ENCODE data around the gene ERP44.

- RRBS, 2 experiments: no CpG with 5 or more reads among the region's 4 CpGs
Observed at GRCh38 chr9:98083672-98084101, 27.2 kb downstream of the NANS start.

DNA sequence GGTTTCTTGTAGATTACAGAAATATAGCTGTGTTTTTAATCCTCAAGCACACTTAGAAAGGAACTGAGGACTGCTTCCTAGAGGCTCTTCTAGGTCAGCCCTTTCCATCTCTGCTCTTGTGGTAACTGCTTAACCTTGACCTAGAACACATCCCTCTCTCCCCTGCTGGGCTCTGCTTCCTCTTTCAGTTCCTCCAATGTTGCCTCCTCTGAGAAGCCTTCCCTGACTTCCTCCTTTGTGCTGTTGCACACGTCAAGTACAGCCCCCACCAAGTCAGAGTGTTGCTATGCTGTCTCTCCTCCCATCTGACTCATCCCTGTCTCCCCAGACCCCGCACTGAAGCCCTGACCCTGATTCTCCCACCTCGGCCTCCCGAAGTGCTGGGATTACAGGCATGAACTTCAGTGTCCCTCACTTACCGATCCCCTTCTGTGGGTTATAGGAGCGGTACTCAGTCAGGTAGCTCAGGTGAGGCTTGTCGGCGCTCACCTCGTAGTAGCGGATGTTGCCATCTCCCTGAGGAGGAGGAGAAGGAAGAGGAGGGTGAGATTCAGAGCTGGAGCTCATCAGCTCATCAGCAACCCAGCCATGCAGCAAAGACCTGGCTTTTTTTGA, 10.5 kb upstream of the TRIM14 start:
- RRBS, 2 experiments: no CpG with 5 or more reads among the region's 10 CpGs

DNA sequence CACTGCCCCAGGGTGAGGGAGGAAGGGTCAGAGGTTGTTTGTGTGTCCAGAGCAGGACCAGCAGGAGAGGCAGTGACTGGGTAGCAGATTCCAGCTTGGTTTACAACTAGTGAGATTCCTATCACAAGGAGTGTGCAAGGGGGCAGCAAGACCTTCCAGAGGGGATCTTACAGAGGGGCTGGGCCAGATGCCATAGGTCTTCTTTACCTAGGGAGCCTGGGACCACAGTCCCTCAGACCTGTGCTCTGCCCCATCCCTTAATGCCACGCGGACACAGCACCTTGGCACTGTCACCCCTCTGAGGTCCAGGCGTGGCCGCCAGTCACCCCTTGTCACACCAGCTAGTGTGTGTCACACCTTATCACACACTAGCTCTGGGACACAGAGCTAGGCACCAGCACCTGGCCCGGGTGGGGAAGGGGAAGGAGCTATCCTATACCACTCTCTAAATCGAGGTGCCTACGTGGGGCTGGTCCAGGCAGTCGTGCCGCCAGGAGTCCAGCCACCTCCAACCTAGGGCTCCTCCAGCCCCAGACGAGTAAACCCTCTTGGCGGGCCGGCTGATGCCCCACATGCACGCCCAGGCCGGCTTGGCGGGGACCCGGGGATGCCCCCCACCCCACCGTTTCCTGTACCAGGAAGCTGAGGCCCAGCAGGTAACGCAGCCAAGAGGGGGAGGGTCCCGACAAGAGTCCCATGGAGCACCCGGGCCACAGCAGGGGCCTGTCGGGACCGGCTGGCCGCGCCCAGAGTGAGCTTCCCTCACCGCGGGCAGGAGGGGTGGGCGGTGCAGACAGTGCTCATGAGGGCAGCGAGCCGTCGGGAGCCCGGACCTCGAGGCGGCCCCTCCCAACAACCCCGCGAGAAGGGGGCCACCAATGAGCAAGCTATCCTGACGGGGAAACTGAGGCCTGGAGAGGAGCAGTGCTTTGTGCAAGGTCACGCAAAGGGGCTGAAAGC, 687 bp downstream of the CORO2A start:
- RRBS, 2 experiments: under 1 to 2% methylated on average over 12 of the region's 37 CpGs

DNA sequence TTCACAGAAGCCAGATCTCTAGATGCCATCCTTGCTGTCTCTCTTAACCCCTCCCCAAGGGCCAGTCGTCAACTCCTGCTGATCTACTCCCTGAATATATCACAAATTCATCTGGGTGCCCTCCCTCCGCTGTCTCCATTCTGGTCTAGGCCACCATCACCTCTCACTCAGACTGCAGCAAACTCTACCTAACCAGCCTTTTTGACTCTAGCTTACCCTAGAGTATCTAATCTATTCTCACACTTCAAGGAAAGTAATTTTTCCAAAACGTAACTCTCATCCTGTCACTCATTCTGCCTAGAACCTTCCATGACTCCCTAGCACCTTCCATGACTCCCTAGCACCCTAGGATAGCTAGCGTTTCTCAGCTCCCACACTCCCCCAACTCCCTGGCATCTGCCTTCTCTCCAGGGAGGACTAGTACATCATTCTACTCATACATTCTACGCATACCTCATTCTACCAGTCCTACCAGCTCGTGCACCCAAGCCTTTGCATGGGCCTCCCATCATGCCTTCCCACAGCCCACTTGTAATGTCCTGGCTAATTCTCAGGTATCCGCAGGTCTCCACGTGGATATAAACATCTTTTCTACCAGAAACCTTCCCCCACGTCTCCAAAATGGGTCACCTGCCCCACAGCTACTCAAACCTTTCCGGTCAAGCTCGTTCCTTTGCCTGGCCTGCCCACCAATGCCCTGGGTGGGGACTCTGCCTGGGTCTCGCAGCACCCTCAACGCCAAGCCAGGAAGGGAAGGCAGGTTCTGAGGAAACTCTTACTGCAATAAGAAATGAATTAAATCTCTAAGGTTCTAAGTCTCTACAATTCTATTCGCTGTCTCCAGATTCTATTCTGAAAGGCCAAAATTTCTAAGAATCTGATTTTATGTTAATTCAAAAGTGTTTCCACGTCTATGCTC, 1.0 kb downstream of the ANKS6 start:
- RRBS, 2 experiments: no CpG with 5 or more reads among the region's 15 CpGs

- RRBS, 2 experiments: no CpG with 5 or more reads among the region's 24 CpGs
Observed at GRCh38 chr9:98808334-98809278, 1.1 kb downstream of the GALNT12 start.

DNA sequence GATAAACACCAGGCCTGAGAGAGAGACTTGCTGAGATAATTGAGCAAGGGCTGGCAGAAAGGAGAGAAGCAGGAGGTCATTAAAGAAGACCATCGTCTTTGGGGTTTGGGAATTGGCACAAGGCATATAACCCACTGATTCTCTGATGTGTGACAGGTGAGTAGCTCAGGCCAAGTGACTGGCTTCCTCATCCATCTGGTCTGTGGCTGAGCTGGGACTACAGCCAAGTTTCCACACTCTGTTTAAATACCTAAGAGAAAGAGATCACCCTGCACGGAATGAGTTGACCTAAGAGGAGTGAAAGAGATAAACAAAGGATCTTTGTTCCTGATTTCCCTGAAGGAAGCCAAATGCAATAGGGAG, 40.8 kb downstream of the GALNT12 start:
- RRBS, 2 experiments: no CpG with 5 or more reads among the region's 2 CpGs

DNA sequence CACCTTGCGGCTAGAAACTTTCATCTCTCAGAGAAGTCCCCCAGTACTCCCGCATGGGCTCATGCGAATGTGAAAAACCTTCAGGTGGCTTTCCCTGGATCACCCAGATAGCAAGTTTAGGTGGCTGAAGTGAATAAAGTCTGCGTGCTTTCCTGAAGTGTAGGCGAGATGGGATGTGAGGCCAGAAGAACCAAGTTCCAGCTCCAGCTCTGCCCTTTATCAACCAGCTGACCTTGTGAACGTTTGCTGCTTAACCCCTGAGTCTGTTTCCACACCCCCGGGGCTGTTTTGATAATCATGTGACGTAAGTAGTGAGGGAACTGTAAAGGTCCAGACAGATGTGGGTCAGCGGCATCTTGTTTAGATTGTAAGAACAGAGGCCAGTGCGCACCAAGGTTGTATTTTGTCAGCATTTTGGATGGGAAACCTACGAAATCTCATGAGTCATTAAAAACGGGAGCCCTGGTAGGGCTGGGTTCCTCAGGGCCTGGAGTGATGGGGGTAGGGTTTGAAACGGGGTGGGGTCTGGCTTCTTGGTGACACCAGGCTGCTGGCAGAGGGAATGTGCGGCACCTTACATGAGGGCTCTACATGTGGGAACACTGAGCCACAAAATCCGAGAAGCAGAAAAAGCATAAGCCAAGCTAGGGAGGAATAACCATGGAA, 13.8 kb upstream of the COL15A1 start:
- RRBS, 2 experiments: no CpG with 5 or more reads among the region's 15 CpGs

- RRBS, 2 experiments: no CpG with 5 or more reads among the region's 1 CpG
Observed at GRCh38 chr9:98940410-98940667, 3.4 kb upstream of the COL15A1 start.

DNA sequence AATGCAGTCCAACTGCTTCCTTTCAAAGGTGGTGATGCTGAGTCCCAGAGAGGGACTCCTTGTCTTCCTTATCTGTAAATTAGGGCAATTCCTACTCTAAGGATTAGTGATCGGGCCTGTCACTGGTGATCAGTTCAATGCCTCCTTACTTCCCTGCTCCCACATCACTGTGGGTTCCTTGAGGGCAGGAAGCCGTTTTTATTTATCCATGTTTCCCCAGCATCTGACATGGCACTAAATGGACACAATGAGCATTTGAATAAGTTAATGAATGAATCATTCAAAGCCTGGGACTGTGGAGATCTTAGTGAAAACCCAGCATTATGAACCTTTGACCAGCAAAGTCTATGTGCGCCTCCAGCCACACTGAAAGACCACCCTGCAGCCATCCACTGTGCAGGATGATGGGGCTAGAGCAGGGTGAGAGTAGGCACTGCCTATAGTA, 11.5 kb downstream of the COL15A1 start:
- RRBS, 2 experiments: no CpG with 5 or more reads among the region's 3 CpGs

GRCh38 chr9:98958030-98958802, 14.5 kb downstream of the COL15A1 start:
- RRBS, 2 experiments: no CpG with 5 or more reads among the region's 13 CpGs

- RRBS, 2 experiments: no CpG with 5 or more reads among the region's 7 CpGs
Observed at GRCh38 chr9:98972642-98973303, 29.1 kb downstream of the COL15A1 start.

DNA sequence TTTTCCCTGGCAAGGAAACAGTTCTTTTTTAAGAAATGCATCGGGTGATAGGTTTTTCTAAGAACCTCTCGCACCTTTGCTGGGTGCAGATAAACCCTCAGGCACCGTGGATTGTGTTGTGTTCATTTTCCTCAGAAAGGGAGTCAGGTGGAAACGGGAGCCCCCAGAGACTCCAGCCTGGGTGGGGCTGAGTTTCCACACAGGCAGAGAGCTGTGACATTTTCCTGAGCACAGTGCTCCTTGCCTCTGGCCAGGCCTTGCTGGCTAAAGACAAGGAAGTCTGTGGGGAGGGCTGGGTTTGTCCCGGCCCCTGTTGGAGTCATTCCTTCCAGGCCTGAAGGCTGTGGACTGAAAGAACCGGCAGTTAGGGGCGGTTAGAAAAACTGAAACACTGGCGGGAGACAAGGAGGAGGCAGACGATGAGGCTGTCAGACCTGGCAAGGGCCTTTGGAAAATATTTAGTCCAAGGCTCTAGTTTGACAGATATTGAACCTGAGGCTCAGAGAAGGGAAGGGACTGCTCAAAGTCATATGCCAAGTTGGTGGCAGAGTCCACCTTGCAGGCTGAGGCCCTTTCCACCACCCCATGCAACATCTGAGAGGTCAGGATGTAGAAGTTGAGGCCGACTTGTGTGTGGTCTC, 29.9 kb downstream of the COL15A1 start:
- RRBS, 2 experiments: 86% methylated on average over 1 of the region's 10 CpGs; no CpG with 5 or more reads in 1 of the 2 experiments

- RRBS, 2 experiments: no CpG with 5 or more reads among the region's 6 CpGs
Observed at GRCh38 chr9:99119091-99119635, 14.2 kb downstream of the TGFBR1 start.

GRCh38 chr9:99120946-99121513, 16.1 kb downstream of the TGFBR1 start:
- RRBS, 2 experiments: no CpG with 5 or more reads among the region's 2 CpGs

DNA sequence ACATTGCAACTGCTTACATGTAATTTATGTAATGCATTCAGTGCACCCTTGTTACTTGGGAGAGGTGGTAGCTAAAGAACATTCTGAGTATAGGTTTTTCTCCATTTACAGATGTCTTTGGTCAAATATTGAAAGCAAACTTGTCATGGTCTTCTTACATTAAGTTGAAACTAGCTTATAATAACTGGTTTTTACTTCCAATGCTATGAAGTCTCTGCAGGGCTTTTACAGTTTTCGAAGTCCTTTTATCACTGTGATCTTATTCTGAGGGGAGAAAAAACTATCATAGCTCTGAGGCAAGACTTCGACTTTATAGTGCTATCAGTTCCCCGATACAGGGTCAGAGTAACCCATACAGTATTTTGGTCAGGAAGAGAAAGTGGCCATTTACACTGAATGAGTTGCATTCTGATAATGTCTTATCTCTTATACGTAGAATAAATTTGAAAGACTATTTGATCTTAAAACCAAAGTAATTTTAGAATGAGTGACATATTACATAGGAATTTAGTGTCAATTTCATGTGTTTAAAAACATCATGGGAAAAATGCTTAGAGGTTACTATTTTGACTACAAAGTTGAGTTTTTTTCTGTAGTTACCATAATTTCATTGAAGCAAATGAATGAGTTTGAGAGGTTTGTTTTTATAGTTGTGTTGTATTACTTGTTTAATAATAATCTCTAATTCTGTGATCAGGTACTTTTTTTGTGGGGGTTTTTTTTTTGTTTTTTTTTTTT, 45.9 kb downstream of the TGFBR1 start:
- RRBS, 2 experiments: no CpG with 5 or more reads among the region's 4 CpGs

GRCh38 chr9:99433396-99434190, 211.5 kb downstream of the SEC61B start:
- RRBS, 2 experiments: no CpG with 5 or more reads among the region's 5 CpGs

DNA sequence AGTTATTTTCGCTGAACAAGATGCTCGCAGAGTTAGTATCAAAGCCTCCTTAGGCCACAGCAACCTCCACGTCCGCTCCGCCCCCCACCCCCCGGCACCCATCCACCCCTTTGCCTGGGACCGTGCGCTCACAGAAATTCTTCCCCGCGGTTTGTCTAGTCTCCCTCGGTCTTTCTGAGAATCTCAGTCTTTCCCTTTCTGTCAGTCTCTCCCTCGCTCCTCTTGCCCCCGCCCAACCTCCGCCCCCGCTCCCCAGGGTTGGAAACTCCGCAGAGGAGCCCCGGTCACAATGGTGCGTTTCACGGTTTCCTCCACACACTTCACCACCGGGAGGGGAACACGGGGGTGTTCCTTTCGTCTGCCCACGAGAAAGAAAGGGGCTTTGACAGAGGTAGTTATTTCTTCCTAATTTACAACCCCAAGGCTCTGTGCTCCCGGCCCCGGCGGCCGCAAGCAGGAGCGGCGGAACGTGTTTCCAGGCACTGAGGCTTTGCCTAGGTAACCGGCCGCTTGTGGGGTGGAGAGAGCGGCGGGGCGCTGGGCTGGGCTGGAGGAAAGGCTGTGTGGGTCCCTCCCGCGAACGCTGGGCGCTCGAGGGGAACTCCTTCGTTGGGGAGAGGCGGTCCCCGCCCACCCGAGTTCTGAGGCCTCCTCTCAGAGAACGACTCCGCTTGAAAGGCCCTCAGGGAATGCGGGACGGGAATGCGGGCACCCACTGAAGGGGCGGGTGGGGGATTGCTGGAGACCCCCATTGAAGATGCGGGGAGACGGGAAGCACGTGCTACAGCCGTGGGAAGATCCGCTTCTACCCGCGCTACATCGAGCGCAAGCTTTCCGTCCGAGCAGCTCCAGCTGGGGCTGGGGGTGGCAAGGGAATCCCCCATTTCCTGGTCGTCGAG, 2.2 kb downstream of the NR4A3 start:
- RRBS, 2 experiments: 2% methylated on average over 7 of the region's 63 CpGs; no CpG with 5 or more reads in 1 of the 2 experiments

DNA sequence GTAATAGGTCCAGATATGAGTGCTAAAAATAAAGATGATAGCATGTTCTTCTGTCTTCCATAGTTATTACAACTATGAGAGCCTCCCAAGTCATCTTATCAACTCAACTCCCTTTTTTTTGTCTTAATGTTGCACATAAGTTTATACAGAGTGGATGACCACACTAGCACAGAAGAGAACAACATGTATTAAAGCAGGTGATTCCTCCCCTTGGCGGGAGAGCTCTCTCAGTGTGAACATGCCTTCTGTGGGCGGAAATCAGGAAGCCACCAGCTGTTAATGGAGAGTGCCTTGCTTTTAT, 40.1 kb upstream of the STX17 start:
- RRBS, 2 experiments: no CpG with 5 or more reads among the region's 2 CpGs

DNA sequence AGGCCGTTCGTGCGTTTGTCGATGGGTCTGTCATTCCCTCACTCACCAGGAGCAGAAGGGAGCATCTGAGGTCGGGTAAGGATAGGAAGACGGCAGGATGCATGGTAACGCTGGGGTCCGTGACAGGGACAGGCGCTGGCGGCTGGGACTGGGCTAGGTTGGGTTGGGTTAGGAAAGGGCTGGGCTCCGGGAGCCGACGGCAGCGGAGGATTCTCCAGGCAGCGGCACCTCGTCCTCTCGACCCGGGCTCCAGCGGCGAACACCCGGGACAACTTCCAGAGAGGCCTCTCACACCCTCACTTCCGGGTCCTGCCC, at the start of gene ERP44:
Gene ERP44 (minus strand): TSS at position 263 of the 315 bp plus-strand sequence.
- RRBS, 2 experiments: under 1 to 2% methylated on average over 8 to 9 of the region's 22 CpGs

GRCh38 chr9:100180022-100180672, 81.1 kb downstream of the INVS start:
- RRBS, 2 experiments: no CpG with 5 or more reads among the region's 5 CpGs

All from bronchial epithelial cell (primary cell).